OVCAR3 (cell line): ENCODE measurements around a stretch of chr12.

- RRBS = no CpG with 5 or more reads among the region's 4 CpGs
Observed at GRCh38 chr12:27520968-27521509, 3.0 kb upstream of the PPFIBP1 start.

DNA sequence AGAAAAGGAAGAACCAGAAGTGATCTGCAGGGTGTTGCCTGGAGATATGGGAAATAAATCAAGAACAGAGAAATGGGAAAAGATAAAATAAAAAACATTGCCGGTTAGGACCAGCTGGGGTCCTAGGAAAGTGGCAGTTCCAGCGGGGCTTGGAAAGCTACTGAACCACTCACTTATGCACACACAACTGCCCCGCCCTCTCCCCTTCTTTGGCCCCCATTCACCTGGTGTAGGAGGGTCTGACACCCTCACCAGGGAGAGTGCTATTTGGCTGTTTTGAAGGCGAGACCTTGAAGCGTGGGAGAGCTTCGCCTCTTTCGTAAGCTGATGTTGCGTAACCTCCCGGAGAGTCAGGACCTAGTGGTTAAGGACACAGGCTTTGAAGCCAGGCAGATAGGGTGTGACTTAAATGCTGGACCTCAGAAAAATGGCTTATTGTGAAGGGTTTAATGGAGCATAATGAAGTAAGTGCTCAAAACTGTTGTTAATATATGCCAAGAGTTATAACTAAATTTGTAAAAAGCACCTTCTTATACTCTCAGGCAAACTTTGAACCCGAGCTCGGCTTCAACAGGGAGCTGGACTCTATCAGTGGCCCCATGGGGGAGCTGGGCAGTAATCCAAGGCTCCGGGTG lies 25.7 kb downstream of the PPFIBP1 start:
- RRBS = no CpG with 5 or more reads among the region's 12 CpGs

GRCh38 chr12:27578834-27579593 lies 55.0 kb downstream of the PPFIBP1 start:
- RRBS = no CpG with 5 or more reads among the region's 6 CpGs

- RRBS = no CpG with 5 or more reads among the region's 7 CpGs
Observed at GRCh38 chr12:27688828-27689230, 7.4 kb upstream of the REP15 start.

- RRBS = no CpG with 5 or more reads among the region's 32 CpGs
Observed at GRCh38 chr12:27709825-27710619, 610 bp upstream of the MRPS35 start.

GRCh38 chr12:27898025-27898318 lies 74.6 kb downstream of the PTHLH start:
- RRBS = no CpG with 5 or more reads among the region's 3 CpGs

GRCh38 chr12:28026679-28027087 lies 54.1 kb upstream of the PTHLH start:
- RRBS = no CpG with 5 or more reads among the region's 5 CpGs

DNA sequence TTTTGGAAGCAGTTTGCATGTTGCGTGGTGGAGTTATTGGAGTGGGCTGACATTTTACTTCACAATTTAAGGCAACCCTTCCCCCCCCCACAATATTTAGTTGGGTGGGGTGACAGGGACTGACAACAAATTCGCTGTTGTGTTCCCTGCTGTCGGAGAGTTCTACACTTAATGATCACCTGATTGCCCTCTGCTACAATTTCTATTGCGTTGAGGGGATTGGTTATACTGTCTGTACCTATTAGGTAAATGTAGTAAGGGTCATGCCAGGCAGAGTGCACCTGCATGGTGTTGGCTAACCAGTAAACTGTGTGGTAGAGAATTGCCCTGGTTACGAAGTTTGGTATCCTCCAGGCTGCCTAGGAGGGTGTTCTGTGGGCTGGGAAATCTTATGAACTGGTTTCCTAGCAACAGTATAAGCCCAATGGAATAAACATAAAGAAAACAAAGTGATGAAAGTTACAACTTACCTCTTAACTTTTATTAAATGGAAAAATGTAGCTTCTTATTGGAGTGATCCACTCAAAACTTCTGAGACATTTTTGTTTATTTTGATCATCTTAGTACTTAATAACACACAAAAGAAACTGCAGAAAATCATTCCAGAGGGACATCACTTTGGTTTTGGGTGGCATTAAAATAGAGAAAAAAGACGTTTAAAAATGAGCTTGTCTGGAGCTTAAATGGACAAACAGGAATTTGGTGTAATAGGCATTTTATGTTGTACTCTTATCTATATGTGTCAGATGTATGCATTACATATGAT lies 1.5 kb downstream of the CCDC91 start:
- RRBS = no CpG with 5 or more reads among the region's 6 CpGs

DNA sequence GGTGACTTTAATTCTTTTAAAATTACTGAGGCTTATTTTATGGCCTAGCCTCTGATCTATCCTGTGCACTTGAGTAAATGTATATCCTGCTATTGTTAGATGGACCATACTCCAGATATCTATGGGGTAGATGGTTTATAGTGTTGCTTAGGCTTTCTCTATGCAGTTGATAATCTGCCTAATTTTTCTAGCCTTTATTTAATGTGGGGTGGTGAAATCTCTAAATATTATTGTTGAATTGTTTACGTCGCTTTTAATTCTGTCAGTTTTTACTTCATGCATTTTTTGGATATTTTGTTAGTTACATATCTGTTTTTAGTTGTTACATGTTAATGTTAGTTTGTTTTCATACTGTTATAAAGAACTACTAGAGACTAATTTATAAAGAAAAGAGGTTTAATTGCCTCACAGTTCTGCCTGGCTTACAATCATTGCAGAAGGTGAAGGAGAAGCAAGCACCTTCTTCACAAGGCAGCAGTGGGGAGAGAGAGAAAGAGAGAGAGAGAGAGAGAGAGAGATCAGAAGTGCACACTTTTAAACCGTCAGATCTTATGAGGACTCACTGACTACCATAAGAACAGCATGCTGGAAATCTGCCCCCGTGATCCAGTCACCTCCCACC lies 178.2 kb downstream of the CCDC91 start:
- RRBS = no CpG with 5 or more reads among the region's 4 CpGs

DNA sequence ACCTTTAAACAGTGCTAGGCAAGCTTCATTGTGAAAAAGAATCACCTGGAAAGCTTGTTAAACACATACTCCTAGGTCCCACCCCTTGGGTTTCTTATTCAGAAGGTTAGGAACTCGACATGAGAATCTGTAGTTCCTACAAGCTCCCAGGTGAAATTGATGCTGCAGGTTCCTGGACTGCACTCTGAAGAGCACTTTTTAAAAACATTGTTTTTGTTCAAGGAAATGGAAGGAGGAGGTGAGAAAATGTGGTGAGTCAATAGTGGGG lies 450.1 kb downstream of the CCDC91 start:
- RRBS = no CpG with 5 or more reads among the region's 1 CpG

- RRBS = no CpG with 5 or more reads among the region's 5 CpGs
Observed at GRCh38 chr12:28770313-28770811, 378.7 kb upstream of the FAR2 start.

DNA sequence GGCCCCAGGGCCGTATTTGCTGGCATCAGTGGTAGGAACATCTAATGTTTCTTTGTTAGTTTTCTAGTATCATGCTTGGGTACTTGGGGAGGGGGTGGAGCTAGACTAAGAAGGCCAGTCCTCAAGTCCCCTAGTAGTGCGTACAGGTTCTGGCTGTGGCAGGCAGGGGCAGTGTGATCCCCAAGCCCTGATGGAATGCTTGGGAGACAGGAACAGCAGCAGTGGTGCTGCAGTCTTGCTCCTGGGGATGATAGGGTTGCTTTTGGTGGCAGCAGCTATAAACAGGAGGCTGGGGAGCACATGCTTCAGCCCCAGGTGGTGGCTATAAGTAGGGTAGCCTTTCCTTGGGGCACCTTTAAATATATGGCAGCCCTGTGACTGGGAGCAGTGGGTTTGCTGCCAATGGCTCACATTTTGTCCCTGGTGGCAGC lies 36.7 kb upstream of the FAR2 start:
- RRBS = no CpG with 5 or more reads among the region's 2 CpGs

- RRBS = no CpG with 5 or more reads among the region's 3 CpGs
Observed at GRCh38 chr12:29158157-29158868, 9.2 kb downstream of the FAR2 start.

GRCh38 chr12:29506480-29507223 lies 9.2 kb upstream of the OVCH1 start:
- RRBS = no CpG with 5 or more reads among the region's 6 CpGs

DNA sequence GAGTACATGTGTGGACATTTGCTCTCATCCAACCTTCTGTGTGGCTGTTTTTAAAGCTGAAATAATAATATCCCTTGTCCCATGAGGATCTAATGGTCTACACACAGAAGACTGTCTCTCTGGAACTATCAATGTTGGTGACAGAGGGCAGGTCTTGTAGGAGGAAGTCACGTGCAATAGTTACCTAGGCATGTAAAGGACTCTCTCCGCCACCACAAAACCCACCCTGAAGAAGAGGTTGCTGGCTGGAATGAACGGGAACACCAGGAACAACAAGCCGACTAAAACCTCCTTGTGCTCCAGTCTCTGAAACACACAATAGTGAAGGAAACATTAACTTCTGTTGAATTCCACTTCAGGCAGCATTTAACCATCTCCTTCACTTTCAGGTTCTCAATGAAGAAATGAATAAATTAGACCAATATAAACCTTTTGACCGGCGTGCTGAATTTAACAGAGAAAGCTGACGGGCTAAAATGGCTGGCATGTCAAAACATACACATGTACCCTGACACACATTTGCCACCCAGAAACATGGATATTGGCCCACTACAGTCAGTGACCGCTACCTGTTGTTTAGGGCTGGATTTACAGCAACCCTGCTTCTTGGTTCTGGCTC lies 106.6 kb upstream of the OVCH1 start:
- RRBS = no CpG with 5 or more reads among the region's 8 CpGs

- RRBS = no CpG with 5 or more reads among the region's 3 CpGs
Observed at GRCh38 chr12:29707962-29708482, 75.7 kb downstream of the TMTC1 start.

- RRBS = no CpG with 5 or more reads among the region's 2 CpGs
Observed at GRCh38 chr12:29749905-29750436, 33.8 kb downstream of the TMTC1 start.

DNA sequence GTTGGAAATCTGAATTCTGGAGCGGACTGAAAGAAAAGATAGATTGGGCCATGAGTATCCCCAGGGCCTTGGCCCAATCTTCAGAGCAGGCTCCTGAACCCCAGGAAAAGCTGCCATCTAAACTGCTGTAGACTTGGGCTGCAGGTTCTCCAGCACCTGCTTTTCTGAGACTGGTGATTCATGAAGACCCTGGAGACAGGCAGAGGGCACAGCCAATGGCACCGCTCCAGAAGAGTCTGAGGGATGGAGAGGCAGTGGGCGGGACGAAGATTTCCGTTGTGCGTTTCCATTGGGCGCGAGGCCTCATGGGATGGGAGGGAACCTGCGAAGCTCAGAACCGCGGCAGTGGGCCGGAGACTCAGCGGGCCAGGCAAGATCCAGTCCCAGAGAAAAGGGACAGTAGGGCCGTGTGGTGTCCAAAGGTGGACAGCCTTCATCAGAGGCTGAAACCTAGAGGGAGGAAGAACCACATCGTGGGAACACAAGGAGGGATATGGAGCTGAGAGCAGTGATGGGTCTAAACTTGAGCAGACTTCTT lies 375.1 kb downstream of the IPO8 start:
- RRBS = no CpG with 5 or more reads among the region's 15 CpGs

GRCh38 chr12:30753471-30754105 lies 1.2 kb downstream of the CAPRIN2 start:
- RRBS = no CpG with 5 or more reads among the region's 8 CpGs